ENCODE measurements around a stretch of chr6.

- PRO-cap: no peak
- RAMPAGE, long total RNA, 4 experiments: no peak in any of the 4 experiments
These were observed 60.0 kb downstream of the SLC22A2 start for GRCh38 chr6:160198579-160199009.

DNA sequence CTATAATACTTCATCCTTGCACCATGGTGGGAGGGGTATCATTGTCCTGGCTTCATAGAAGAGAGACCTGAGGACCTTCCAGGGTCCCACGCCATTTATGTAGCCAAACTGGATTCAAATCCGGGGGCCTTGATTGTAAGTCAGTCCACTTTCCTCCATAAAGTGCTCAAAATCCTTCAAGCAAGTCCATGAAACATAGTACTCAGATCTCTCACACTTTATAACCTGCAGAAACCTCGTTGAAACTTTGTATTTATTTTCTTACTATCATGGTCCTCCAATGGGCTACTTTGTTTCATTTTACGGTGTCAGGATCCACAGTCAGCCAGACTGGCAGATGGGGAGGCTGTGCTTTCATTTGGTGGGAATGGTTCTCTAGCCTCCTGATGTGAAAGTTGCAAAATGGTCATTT is 3.6 kb downstream of the SLC22A3 start:
- PRO-cap: no peak
- RAMPAGE, long total RNA, 4 experiments: no peak in any of the 4 experiments

DNA sequence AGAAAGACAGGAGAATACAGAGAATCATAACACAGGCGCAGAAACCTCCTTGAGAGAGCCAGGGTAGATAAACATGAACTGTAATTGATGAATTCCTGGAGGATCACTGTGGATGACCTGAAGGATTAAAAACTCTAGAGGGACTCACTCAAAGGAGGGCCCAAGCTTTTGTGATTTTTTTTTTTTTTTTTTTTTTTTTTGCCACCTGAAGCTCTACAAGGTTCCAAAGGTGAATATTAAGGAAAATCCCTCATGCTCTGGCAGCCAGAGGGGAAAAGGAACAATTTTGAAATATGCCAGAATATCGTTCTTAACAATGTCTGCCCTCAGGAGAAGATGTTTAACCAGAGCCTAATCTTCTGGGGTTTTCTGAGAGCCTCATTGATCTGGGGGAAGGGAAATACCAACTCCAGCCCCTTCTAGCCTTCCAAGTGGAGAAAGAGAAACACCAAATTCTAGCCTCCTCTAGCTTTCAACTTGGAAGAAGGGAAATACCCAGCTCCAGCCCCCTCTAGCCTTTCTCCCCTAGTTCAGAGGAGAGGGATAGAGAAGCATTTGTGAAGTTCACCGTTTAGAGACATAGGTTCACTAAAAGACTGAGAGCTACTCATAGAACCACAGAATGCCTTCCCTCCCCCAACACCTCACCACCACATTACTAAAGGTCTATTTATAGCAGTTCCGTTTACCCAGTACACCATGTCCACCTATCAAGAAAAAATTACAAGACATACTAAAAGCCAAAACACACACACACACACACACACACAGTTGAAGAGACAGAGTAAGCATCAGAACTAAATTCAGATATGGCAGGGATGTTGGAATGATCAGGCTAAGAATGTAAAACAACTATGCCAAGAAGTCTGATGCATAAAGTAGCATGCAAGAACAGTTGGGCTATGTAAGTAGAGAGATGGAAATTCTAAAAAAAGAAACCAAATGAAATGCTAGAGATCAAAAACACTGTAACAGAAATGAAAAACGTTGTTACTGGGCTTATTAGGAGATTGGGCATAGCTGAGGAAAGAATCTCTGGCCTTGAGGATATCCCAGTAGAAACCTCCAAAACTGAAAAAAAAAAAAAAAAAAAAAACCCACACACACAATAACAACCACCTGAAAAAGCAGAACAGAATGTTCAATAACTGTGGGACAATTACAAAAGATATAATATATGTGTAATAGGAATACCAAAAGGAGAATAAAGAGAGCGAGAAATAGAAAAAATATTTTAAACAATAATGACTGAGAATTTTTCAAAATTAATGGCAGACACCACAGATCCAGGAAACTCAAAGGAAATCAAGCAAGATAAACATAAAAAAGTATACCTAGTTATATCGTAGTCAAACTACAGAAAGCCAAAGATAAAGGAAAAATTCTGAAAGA is 52.2 kb downstream of the SLC22A3 start:
- PRO-cap: no peak
- RAMPAGE, long total RNA, 4 experiments: no peak in any of the 4 experiments

GRCh38 chr6:160445617-160446206 is 97.5 kb downstream of the SLC22A3 start:
- PRO-cap: no peak
- RAMPAGE, long total RNA, 4 experiments: start-site peak on the plus strand in 1 of 4 experiments, at chr6:160445642-160446294 at its widest, 22 reads per replicate

DNA sequence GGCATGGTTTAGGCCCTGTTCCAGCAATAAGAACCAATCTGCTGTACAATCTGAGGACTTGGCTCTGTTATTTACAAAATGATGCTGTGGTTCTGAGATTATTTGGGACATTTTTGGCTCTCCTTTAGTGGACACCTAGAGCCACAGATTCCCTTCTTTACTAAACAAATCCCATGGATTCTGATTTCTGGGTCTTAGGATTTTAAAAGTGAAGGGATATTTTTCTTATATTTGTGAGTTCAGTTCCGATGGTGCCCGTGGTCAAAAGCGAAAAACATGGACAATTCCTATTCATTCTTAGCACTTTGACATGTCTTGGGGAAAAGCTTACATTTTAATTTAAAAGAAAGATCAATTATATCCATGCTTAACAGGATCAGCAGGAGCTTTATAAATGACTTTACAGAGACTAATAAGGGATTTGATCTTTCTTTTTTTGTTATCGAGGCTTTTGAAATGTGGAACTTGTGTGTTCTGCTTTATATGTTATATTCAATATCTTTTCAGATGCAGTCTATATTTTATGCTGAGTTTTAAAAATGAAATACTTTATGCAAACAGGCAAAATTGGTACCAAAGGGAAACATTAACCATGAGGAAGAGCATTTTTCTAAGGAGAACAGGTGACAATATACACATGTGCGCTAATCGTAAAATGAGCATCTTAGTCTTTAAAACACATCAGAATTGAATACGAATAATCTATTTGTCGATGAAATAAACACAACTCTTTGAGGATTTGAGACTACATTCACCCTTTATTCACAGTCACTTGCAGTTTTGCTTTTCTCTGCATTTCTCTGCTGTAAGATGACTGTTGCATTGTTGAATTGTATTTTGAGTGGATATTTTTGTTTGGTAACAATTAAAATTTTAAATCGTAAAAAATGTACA is 103.8 kb downstream of the SLC22A3 start:
- PRO-cap: no peak
- RAMPAGE, long total RNA, 4 experiments: no peak in any of the 4 experiments

GRCh38 chr6:160696430-160697021 is 5.5 kb upstream of the PLG start:
- PRO-cap: no peak
- RAMPAGE, long total RNA, 4 experiments: no peak in any of the 4 experiments

DNA sequence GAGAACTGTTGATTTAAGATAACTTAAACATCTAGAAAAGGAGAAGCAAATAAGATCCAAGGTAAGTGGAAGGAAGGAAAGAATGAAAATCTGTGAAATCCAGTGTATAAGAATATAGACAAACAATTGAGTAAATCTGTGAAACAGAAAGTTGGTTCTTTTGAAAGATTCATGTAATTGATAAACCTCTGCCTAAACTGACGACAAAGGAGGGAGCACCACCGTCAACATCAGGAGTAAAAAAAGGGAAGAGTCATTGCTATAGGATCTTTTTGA is 24.7 kb downstream of the PLG start:
- PRO-cap: no peak
- RAMPAGE, long total RNA, 4 experiments: no peak in any of the 4 experiments

DNA sequence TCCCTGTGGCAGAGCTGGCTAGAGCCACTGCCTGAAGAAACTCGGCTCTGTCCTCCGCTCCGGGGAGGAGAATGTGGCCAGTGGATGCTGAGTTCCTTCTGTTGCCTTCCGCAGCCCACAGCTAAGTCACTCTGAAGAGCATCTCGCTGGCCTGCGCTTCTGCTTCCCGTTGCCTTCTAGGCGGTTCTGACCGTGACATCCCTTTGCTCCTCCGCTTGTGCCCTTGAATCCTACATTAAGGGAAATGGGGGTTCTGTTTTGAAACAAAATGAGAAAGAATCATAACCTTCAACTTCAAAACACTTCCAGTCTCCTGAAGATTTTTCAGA is 135.2 kb downstream of the PLG start:
- PRO-cap: no peak
- RAMPAGE, long total RNA, 4 experiments: no peak in any of the 4 experiments

DNA sequence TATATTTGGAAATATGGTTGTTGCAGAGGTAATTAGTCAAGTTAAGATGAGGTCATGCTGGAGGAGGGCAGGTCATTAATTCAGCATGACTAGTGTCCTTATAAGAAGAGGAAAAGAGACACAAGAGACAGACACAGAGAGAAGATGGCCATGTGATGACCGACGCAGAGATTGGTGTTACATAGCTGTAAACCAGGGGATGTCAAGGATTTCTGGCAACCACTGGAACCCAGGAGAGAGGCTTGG is 13.0 kb upstream of the MAP3K4 start:
- PRO-cap: unidirectional peak, plus-strand start at position 130 of the sequence
- RAMPAGE, long total RNA, 4 experiments: no peak in any of the 4 experiments

GRCh38 chr6:161034141-161034640 is 42.6 kb downstream of the MAP3K4 start:
- PRO-cap: no peak
- RAMPAGE, long total RNA, 4 experiments: start-site peak on the plus strand in 1 of 4 experiments, at chr6:161034225-161034445 at its widest, 18 reads per replicate

DNA sequence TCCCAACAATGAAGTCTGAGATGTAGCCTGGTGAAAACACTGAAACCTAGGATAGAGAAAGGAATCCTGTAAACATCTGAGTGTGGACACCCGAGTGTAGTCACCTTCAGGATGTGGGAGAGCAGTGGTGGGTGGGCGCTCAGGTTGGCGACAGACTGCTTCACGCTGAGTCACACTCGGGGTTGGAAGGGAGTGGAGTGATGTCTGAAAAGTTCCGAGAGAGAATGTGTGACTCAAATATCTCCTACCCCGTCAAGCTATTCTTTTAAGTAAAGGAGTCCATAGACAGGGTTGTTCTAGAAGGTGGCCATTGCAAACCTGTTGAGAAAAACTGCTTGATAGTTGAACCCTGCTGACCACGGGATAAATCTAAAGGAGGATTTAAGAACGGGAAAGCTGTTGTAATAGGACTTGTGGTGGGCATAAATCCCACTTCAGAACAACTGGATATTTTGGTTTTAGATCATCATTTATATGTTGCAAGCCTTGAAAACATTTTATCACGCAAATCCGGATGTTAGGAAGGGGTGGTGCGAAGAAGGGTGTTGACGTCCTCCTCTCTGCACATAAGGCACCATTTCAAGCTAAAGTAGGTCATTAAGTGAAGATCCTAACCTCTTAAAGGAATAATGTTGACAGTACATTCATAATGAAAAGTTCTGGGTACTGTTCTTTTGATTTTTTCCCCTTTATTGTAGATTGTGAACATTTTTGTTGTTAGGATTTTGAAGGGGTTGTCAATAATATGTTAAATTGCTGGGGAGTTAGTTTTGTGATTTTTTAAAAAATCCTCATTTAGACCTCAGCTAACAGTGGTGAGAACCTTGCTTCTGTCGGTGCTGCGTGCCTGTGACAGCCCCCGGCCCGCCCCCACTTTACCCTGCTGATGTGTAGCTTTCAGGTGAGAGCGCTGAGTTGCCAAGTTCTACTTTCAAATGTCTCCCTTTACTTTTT is 88.6 kb downstream of the MAP3K4 start:
- PRO-cap: no peak
- RAMPAGE, long total RNA, 4 experiments: no peak in any of the 4 experiments

DNA sequence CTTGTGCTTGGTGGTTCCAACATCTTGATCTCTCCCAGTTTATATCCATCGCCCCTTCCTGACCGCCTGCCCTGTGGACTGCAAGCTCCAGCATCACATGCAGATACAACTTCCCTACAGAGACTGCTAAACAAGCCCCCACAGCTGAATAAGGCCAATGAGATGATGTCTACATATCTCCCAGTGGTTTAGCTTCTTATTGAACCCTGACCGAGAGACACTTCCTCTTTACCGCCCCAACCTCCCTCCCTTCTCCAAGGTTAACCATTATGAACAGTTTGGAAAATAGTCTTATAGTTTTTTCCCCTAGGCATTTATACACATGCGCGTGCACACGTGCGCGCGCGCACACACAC is 103.8 kb downstream of the AGPAT4 start:
- PRO-cap: no peak
- RAMPAGE, long total RNA, 4 experiments: no peak in any of the 4 experiments

DNA sequence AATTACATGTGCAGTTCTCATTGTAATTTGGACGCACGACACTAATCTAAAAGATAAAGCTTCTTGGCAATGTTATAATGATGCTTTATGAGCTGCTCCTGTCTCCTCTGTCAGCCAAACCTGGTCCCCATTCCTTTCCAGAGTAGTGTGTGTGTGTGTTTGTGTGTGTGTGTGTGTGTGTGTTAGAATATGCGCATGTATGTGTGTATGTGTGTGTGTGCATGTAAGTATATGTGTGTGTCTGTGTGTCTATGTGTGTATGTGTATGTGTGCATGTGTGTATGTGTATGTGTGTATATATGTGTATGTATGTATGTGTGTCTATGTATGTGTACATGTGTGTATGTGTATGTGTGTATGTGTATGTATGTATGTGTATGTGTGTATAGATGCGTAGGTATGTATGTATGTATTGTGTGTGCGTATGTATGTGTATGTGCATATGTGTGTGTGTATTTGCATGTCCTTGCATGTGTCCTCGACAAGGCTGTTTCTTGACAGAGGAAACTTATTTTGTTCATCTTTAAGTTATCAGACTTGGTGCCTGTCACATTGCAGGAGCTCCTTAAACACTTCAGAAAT is 79.5 kb downstream of the AGPAT4 start:
- PRO-cap: no peak
- RAMPAGE, long total RNA, 4 experiments: no peak in any of the 4 experiments

DNA sequence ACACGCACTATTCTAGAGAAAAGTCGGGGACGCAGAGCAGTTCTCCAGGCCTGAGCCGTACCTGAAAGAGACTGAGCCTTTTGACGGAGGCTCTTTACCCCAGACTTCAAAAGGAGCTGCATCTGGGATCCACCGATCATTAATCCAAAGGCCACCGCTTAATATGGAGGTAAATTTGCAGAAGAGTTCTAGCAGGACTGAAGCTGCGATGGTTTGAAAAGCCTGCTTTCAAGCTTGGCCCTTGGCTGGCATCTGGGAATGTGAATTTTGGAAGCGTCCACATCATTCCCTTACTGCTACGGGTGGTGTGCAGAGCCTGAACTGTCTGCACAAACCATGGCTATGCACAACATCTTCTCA is 671.2 kb downstream of the PRKN start:
- PRO-cap: no peak
- RAMPAGE, long total RNA, 4 experiments: no peak in any of the 4 experiments

GRCh38 chr6:162231280-162231584 is 496.3 kb downstream of the PRKN start:
- PRO-cap: no peak
- RAMPAGE, long total RNA, 4 experiments: no peak in any of the 4 experiments

- PRO-cap: no peak
- RAMPAGE, long total RNA, 4 experiments: no peak in any of the 4 experiments
These were observed 493.0 kb downstream of the PRKN start for GRCh38 chr6:162234643-162234901.

GRCh38 chr6:162361483-162361762 is 366.1 kb downstream of the PRKN start:
- PRO-cap: no peak
- RAMPAGE, long total RNA, 4 experiments: no peak in any of the 4 experiments

- PRO-cap: no peak
- RAMPAGE, long total RNA, 4 experiments: no peak in any of the 4 experiments
These were observed 154.0 kb upstream of the QKI start for GRCh38 chr6:163260426-163261009.

GRCh38 chr6:163289375-163289900 is 125.1 kb upstream of the QKI start:
- PRO-cap: no peak
- RAMPAGE, long total RNA, 4 experiments: no peak in any of the 4 experiments

DNA sequence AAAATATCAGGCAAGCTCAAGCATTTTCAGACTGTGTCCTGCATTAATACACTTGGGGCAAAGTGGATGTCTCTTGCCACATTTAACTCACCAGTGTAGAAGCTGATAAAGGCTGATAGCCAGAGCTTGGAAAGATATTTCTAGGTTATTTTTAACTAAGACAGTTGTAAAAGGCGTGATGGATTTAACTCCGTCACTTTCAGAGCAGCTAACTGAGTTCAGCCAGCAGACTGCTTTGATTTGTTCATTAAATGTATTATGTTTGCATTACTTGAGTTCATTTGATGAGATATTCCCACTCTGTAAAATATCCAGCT is 112.2 kb upstream of the QKI start:
- PRO-cap: no peak
- RAMPAGE, long total RNA, 4 experiments: no peak in any of the 4 experiments

Data from suprapubic skin (tissue), 4 donors.